ENCODE measurements around a stretch of chr10.

DNA sequence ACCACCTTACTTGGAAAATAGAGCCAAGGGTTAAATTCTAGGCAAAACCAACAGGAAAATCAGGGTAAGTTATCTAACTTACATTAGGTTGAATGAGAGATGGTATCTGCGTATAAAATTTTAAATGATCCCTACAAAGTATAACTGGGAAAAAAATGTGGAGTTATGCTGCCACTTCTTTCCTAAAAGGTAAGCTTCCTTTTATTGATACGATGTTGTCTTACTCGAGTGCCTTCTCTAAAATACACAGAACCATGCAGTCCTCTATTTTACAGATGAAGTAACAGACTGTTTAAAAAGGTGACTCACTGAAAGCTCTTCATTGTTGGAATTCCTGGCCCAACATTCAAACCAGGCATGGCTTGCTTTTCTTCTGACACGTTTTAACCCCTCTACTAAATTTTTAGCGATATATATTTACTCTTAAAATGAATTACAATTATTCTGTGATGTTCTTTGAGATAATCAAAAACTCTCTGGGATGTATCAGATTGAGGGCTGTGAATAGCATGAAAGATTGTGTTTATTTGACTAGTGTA lies 1.8 kb upstream of the ZMYND11 start:
- PRO-cap, result no peak

DNA sequence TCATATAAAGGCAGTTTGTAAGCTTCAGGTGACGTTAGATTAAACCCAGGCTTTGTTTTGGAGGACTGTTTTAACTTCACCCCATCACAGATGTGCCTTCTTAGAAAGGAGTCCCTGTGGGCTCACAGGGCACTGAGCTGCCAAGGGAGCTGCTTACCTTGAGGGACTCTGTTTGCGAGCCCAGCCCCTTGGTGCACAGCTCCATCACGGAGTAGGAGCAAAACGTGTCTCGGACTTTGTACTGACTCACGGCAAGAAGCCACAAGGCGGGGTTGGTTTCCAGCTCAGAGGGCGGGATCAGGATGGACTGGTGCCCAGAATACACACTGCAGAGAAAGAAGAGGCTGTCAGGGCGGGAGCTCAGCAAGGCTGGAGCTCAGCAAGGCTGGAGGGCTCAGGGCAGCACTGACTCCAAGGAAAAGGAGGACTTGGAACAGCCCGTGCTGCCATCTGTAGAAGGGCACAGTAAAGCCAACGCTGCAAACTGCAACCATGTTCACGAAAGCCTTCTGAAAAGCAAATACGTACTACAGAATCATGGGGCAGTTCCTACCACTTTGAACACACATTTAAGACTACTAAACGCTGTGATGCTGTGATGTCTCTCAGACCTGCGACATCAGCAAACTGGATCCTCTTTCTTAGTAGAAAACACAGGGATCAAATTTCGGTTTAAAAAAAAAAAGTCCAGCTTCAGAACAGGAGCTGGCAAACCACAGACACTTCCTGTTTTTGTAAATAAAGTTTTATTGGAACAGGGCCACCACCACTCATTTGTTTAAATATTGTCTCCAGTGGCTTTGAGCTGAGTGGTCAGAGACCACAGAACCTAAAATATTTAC lies 194.2 kb downstream of the ZMYND11 start:
- PRO-cap, result no peak

DNA sequence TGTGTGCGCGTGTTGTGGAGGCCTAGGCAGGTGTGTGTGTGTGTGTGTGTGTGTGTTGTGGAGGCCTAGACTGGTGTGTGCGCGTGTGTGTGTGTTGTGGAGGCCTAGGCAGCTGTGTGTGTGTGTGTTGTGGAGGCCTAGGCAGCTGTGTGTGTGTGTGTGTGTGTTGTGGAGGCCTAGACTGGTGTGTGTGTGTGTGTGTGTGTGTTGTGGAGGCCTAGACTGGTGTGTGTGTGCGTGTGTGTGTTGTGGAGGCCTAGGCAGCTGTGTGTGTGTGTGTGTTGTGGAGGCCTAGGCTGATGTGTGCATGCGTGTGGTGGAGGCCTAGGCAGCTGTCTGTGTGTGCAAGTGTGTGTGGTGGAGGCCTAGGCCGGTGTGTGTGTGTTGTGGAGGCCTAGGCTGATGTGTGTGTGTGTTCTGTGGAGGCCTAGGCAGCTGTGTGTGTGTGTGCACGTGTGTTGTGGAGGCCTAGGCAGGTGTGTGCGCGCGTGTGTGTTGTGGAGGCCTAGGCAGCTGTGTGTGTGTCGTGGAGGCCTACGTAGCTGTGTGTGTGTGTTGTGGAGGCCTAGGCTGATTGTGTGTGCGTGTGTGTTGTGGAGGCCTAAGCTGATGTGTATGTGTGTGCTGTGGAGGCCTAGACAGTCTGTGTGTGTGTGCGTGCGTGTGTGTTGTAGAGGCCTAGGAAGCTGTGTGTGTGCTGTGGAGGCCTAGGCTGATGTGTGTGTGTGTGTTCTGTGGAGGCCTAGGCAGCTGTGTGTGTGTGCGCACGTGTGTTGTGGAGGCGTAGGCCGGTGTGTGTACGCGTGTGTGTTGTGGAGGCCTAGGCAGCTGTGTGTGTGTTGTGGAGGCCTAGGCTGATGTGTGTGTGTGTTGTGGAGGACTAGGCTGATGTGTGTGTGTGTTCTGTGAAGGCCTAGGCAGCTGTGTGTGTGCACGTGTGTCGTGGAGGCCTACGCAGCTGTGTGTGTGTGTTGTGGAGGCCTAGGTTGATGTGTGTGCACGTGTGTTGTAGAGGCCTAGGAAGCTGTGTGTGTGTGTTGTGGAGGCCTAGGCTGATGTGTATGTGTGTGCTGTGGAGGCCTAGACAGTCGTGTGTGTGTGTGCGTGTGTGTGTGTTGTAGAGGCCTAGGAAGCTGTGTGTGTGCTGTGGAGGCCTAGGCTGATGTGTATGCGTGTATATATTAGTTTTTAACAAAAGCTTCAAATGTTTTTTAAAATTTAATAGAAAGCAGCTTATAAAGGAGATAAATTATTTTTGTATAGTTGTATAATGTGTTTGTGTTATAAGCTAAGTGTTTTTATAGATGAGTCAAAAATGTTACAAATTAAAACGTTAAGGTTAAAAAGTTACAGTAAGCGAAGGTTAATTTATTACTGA lies 202.1 kb downstream of the ZMYND11 start:
- PRO-cap, result no peak

GRCh38 chr10:369762-370178 lies 234.5 kb downstream of the ZMYND11 start:
- PRO-cap, result no peak

GRCh38 chr10:422086-423069 lies 267.1 kb downstream of the DIP2C start:
- PRO-cap, result no peak

DNA sequence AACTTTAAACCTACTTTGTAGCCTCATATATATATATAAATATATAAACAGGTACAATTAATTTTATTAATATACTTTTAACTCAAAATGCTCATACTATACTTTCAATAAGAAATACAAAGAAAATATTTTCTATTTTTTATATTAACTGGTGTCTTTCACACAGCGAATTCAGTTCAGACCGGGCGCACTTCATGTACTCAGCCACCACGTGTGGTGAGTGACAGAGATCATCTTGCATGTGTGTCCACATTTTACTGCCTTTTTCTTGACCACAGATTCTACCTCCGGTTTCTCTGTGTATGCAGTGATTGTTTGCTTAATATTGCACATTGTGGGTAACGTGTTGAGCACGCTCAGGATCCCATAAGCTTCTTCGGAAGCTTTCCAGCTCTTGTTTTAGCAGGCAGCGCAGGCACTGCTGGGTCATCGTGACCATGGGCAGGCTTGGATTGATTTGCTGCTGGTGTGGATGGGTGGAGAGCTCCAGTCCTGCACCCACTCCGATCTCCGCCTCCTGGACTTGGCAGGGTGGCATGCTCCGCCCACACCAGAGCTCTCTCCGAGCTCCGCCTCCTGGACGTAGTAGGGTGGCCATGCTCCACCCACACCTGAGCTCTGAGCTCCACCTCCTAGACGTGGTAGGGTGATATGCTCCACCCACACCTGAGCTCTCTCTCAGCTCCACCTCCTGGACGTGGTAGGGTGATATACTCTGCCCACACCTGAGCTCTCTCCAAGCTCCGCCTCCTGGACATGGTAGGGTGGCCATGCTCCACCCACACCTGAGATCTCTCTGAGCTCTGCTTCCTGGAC lies 253.3 kb downstream of the DIP2C start:
- PRO-cap, result no peak

DNA sequence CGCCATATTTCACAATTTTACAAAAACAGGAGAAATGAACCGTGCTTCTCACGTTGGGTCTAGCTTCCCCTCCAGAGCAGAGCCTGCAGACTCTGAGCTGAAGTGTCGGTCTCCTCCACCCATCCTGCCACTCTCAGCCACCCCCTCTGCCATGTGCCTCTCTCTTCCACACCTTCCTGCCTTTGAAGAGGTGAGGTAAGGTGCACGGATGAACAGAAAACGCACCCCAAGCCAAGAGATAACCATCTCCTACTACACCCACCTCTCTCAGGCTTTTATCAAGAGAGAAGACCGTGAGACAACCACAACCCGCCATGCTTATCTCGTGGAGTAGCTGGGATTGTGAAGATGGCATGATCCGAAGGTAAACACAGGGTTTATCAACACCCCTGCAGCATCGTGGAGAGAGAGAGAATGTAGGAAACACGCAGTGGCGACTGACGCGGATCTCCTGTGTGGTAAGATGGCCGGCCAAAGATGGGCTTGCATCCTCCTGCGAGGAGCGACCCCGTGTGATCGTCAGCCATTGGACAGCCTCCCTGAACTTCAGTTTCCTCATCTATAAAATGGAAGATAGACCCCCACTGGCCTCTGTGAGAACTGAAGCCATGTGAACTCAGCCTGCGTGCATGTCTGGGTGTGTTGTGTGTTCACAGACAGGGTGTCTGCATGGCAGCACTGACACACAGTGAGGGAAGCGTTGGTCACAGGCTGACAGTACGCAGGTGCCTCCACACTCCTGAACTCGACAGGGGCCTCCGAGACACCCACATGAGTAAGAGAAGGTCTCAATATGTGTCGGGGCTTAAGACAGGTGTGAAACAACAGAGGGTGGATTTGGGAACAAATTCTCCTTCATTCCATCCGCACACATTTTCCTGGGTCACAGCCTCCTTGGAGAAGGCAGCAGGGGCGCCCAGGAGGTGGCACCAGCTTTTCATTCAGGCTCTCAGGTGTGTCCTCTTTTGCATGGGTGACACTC lies 218.9 kb downstream of the DIP2C start:
- PRO-cap, result no peak

GRCh38 chr10:490794-491542 lies 198.5 kb downstream of the DIP2C start:
- PRO-cap, result no peak

- PRO-cap, result no peak
Measured at GRCh38 chr10:661702-662373, 27.6 kb downstream of the DIP2C start.

DNA sequence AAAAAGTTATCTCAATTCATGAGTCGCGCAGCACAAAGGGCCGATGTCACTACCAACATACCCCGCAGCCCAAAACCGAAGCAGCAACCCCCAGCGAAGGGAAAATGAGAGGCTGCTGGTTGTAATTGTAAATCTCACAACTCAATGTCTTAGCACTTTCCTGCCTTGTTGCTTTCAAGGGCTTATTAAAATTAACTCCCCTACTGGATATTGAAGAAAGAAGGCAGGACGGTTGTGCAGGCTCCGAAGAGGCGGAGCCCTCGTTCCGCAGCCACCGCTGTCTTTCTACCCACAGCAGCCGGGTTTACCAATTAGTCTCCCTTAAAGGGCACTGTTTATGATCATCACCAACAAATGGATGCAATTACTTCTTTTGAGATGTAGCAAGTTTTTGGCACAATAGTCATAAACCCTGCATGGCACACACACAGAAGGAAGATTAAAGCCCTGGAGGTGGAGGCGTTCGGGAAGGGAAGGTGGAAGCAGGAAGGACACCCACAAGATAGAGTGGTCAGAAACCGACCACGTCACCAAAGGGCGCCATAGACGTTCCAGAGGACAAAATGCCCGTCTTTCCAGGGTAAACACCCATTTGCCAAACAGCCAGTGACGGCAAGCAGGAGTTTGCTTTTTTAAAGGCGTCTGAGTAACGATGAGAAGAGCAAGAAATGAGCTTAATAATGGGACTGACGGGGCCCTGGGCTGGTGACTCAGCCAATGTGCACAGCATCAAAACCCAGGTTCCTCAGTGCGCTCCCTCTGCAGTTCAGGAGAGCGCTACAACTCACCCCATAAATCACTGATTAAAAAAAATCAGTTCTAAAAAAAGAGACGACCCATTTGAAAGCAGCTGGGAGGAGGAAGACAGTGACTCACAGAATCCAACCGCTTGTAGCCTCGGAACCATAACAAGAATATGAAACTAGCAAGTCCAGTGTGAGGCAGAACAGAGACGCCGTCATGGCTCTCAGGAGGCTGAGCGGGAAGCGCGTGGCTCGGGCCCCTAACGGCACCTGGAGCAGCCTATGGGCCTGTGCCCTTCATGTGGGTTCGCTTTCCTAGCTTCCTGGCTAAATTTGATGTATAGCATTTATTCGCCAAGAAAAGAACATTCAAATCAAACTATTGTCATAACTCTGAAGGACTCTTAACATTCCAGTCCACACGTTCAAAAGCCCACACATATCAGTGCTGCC lies 6.0 kb downstream of the DIP2C start:
- PRO-cap, result no peak

- PRO-cap, result no peak
Measured at GRCh38 chr10:784317-785308, 95.1 kb upstream of the DIP2C start.

DNA sequence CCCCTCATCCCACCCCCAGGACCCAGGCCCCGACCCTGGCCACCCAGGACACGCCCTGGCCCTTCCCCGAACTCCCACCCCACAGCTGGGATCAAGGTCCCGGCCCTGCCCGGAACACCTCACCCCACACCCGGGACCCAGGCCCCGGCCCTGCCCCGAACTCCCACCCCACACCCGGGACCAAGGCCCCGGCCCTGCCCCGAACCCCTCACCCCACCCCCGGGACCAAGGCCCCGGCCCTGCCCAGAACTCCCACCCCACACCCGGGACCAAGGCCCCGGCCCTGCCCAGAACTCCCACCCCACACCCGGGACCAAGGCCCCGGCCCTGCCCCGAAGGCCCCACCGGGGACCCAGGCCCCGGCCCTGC lies 668 bp upstream of the LARP4B start:
- PRO-cap, result no peak

DNA sequence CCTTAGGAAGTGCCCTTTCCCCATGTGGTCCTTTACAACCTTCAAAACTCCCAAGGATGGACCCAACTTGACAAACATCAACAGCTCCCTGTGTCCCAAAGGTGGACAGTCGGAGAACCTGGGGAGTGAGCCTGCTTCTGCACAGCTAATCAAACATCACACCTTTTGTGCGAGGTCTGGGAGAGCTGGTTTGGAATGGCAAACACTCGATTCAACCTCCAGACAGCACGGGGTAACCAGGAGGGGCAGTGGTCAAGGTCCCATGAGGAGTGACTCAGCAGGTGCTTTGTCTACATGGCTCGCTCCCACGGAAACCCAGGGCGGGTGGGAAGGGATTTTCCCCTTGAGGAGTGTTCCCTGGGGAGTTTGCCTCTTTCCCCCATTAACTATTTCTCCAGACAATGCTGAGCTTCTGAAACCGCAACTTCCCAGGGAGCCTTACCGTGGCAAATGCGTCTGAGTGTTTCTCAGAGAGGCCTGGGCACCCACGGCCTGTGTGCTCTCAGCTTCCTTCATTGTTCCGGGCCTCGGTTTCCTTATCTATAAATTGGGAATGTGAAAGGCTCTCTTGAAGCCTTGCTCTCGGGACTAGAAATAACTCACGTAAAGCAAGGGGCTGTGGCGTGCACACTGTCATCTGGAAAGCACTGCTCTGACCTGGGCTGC lies 14.1 kb upstream of the GTPBP4 start:
- PRO-cap, result no peak

DNA sequence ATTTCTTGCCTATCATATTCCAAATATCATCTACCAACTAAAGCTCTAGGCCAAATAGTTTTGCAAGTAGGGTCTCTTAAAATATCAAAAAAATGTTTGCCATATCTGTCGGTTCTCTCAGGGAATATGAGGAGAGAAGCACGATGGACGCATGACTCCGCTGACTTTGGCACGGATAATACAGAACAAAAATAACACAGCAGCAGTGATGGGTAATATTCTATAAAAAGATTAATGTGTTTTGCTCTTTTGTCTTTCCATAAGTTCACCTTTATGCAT lies 889 bp upstream of the IDI2 start:
- PRO-cap, result no peak

- PRO-cap, result no peak
Measured at GRCh38 chr10:1039696-1040609, 9.0 kb downstream of the IDI1 start.

GRCh38 chr10:1074157-1075002 lies 18.2 kb downstream of the WDR37 start:
- PRO-cap, result no peak

DNA sequence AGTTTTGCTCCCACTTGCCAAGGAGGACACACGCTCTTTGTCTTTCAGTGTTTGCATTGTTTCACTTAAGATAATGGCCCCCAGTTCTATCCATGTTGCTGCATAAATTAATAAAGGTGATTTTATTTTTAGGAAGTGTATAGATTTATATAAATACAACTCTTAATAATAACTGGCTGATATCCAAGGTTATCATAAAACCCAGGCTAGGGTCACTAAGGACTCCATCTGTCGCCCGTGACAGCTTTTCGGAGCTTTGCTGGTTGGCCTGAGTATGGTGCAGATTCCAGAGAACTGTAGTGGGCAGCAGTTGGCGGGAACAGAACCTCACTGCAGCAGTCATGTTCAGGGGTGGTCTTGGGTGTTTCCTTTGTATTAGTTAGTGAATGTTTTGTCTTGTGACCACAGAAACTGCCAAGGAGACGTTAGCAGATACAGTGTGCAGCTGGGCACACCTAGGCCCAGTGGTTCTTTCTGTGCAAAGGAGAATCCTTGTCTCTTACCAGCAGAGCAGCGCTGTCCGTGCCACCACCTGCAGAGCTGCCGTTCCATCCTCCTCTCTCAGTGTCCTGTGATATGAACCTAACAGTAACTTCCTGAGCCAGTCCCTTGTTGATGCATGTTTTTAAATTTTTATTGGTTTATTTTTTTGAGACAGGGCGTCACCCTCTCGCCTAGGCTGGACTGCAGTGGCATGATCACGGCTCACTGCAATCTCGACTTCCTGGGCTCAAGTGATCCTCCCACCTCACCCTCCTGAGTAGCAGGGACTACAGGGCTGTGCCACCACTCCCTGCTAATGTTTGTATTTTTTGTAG lies 60.4 kb downstream of the WDR37 start:
- PRO-cap, result no peak

- PRO-cap, result no peak
Measured at GRCh38 chr10:1289676-1290028, 233.5 kb downstream of the WDR37 start.

DNA sequence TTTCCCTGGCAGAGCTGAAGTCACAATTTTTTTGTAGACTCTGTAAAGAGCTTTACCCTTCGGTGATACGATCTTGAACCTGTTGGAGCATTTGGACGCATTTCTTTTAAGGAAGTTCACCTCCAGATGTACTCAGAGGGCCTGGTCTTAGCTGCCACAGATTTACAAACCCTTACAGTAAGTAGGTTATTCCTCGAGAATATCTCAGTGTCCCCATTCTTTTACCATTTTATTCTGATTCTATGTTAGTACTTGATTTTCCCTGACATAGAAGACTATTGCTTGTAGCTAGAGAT lies 2.7 kb downstream of the PFKP start:
- PRO-cap, result no peak

- PRO-cap, result bidirectional peak, plus-strand start at chr10:3399373, minus-strand start at chr10:3399169
Measured at GRCh38 chr10:3398929-3399573, 226.5 kb upstream of the PITRM1 start.